Mesenchymal stem cell of adipose (primary cell): ENCODE data around the gene NTSR2.

- CAGE, long polyA plus RNA, result no peak
Observed at GRCh38 chr2:11499015-11499656, 33.2 kb upstream of the E2F6 start.

GRCh38 chr2:11553925-11554307, 20.1 kb downstream of the GREB1 start:
- CAGE, long polyA plus RNA, result no peak

DNA sequence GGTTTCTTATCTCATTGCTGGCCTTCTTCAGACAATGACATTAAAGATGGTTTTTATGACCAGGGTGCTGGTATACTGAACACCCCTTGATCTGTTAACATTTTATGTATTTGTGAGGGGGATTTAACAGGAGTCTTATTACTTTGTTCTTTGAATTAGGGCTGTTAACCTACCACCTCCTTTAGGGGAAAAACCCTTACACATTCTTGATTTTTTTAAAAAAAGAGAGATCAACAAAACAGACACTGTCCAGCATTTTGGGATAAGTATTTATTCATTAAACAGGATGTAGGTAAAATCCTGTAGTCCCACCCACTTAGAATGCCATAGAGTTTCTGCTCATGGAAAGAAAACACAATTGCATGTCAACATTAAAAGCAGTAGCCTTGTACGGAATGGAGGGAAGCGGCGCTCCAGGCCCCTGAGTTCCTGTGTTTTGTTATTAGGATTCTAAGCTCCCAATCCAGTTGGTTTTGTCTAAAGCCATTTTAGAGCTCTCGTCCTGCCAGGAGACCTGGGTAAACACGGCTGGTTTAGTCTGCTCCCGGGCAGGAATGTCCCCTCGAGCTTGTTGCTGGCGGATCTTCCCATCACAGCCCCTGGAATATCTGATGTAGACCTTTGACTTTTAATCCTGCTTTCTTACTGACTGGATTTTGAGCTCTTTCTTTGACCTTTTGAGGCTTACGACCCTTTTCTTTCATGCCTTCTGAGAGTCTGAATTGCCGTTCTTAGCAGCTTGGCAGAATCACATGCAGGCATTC, 25.1 kb downstream of the GREB1 start:
- CAGE, long polyA plus RNA, result no peak

GRCh38 chr2:11669623-11670583, at the start of gene NTSR2:
Gene NTSR2 (minus strand): TSS chr2:11670195.
- CAGE, long polyA plus RNA, result no peak

DNA sequence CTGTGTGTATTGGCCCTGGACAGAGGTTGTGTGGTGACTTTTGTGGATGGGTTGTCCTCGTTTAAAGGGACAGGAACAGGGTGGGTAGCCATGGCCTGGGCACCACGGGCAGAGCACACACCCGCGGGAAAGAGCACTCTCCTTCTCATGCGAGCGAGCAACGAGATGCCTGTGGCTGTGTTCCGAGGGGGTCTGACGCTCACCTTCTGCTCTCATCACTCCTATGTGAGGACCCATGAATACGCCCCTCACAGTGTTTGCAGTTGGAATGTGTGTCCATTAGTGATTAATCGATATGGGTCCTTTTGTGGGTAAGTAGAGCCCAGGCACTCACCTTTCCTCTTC, 16.5 kb upstream of the NTSR2 start:
- CAGE, long polyA plus RNA, result no peak

- CAGE, long polyA plus RNA, result no peak
Observed at GRCh38 chr2:11687827-11688696, 18.1 kb upstream of the NTSR2 start.

DNA sequence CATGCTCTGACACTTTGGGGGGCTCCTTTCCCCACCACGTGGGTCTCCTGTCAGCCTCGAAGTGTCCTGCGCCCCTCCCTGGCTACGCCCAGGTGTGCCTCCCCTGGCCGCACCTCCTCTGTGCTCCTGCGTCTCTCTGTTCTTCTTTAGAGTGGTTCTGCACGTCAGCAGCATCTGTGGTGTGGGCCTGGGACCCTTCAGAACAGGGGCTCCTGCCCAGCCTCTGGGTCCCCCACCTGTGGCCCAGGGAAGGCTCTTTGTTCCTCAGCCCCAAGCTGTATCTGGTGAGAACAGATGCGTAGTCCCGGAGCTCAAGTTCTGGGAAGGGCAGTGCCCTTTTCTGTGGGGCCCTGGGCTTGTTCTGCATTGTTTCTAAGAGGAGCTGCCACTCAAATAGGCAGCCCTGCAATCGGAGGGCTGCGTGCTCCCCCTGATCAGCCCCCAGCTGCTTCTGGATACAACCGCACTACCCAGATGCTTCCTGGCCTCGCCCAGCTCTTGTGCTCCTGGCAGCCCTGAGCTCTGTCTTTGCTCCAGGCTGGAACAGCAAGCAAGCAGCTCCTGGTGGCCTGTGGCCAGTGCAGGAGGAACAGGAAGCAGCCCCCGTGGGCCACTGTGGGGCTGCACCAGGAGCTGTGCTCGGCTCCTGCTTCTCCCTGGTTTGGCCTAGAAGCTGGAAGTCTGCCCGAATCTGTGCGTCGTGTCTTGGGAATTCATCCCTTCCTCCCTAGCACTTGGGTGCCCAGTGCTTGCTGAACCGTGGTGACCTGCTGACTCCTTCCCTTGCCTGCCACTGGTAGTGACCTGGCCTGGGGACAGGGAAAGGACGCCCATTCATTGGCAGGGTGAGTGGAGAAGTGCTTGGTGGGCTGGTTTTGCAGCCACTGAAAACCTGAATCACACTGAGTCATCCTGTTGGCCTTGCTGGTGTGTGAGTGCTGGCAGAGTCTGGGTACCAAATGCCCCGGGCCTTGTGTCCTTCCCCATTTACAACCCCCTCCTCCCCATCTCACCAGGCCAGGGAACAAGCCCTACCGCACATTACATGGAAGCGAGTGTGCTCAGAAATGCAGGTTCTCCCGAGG, 27.2 kb upstream of the NTSR2 start:
- CAGE, long polyA plus RNA, result no peak

DNA sequence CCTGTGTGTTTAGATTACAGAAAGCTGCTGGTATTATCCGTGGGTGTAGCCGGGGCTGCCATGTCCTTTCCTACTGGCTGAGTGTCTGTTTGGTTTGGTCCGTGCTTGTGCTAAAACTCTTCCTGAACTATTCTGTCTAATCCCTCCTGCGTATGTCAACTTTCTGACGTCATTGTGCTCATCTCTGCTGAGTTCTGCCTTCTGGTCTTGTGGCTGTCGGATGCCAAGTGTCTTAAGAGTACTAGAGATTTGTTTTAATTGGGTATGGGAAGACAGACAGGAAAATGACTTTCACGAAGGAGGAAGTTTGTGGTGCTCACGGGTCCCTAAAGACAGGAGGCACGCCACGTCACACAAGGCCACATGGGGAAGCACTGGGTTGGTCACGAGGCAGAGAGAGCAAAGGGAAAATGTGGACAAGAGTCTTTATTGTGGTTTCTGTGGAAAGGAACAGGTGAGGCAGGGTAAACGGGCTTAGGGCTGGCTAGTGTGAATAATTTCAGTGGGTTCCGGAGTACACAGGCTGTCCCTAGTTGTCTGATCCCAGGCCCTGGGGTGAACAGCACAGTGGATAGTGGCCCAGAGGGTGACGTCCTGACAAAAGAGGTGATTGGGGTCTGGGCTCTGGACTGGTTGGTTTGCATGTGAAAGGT, 31.9 kb upstream of the NTSR2 start:
- CAGE, long polyA plus RNA, result no peak

DNA sequence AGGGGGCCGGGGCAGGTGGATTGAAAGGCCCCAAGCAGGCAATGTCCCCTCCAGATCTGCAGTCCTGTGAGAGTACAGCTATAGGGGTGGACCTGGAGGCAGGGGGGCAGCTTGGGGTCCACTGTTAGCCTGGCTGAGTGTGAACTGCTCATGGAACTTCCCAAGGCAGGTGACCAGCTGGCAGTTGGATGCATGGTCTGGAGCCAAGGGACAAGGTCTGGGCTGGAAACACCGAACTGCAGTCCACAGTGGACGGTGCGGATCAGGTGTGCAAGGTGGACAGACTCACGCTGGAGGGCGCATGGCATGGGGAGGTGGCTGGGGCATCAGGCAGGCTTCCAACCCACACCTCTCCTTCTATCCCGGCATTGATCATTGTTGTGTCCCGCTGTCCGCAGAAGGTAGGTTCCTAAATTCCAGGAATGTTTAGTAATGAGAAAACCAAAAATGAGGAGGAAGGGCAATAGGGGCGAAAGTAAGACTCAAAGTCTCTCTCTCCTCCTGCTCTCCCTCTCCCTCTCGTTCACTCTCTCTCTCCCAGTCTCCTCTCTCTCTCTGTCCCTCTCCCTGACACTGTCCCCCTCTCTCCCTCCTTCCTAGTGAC, 30.4 kb upstream of the LPIN1 start:
- CAGE, long polyA plus RNA, result no peak

DNA sequence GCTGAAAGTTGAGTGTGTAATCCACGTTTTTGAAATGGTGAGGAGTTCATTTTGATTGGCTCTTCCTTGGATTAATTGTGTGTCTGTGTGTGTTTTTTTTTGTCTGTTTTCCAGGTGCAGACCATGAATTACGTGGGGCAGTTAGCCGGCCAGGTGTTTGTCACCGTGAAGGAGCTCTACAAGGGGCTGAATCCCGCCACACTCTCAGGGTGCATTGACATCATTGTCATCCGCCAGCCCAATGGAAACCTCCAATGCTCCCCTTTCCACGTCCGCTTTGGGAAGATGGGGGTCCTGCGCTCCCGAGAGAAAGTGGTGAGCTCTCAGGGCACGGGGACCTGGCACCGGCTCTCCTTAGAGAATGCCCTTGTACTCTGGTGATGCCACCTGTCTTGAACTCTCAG, 19.0 kb downstream of the LPIN1 start:
- CAGE, long polyA plus RNA, result no peak

- CAGE, long polyA plus RNA, result no peak
Observed at GRCh38 chr2:11765823-11766572, 19.6 kb downstream of the LPIN1 start.

GRCh38 chr2:12155648-12156188, 409.3 kb downstream of the LPIN1 start:
- CAGE, long polyA plus RNA, result no peak

DNA sequence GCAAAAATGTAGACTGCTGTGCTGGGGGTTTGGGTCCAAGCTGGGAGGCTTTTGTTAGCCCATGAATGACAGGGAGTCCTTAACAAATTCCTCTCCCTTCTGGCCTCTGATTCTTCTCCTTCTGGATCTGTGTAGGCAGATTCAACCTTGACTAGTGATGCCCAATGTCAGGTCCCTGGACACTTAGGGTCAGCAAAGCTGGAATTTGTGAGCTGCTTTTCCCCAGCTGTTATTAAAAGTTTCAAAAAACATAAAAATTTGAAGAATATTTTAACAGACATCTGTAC, 335.1 kb upstream of the TRIB2 start:
- CAGE, long polyA plus RNA, result no peak

GRCh38 chr2:12730949-12731241, 14.2 kb downstream of the TRIB2 start:
- CAGE, long polyA plus RNA, result no peak

DNA sequence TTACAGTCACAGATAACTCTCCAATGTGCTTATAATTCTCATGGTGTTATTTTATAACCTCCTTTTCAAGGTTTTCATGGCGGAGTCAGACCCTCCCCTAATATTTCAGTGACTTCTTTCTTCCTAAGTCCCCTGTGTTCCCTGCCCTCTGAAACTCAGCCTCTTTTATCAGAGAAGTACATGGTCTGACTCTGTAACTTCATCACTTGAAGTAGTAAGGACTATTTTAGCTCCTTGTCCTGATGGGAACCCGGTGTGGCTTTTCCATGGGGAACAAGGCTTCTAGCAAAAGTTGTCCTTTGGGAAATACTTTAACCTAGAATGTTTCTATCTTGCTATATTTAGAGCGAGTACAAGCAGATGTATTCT, 117.5 kb downstream of the TRIB2 start:
- CAGE, long polyA plus RNA, result no peak

GRCh38 chr2:12929318-12929642, 212.5 kb downstream of the TRIB2 start:
- CAGE, long polyA plus RNA, result no peak

DNA sequence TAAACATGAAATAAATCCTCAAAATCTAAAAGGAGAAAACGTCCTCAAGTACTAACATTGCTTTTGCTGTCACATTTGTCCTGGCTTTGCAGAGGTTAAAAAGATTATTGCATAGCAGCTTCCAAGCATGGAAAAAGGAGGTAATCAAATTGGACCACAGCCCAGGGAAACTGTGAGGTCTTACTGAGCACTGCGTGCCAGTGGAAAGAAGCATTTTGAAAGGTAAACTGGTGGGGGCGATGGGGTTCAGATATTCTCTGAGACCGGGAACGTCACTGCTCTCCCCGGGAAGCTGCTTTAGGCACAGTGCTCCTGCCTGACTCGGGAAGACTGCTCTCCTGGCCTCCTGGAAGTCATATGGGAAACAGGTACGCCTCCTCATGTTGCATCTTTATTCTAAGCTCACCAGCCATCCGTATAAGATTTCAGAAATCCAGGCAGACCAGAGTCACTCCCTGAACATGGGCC, 283.9 kb downstream of the TRIB2 start:
- CAGE, long polyA plus RNA, result no peak

GRCh38 chr2:13532331-13533210, 815.8 kb downstream of the TRIB2 start:
- CAGE, long polyA plus RNA, result no peak

- CAGE, long polyA plus RNA, result no peak
Observed at GRCh38 chr2:13876377-13876796, 756.1 kb upstream of the LRATD1 start.

DNA sequence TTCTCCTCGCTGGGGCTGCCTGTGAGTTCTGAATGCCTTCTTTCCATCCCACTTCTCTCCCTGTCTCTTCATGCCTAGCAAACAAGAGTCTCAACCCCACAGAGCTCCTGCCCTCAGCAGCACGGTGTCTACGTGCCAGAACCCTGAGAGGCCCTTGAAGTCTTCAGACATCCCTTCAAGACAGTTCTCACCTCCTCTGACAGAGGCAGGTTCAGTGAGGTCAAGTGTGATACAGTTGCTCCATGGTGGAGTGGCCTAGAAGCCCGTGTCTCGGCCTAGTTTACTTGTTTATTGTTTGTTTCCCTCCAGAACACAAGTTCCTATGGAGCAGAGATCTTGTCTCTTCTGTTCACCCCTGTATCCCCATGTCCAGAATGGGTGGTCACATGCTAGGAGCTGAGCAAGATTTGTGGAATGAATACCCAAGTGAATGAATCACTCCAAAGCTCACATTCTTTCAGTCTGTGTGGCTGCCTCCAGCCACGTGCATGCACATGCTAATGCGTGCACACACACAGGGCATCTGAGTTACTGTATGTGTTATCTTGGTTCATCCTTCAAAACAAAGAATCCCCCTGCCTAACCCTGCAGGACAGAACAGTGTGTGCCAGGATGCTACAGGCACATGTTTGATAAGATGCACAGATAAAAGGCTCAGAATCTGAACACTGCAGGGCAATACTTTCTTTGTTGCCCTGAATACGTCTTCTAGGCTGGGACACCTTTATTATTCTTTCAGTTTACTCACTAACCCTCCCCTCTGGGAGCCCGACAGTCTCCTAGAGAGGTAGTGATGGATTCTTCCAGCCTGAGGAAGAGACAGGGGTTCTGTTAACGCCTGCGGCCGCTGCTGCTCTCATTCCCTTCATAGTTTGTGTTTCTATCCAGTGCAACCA, 391.5 kb downstream of the NBAS start:
- CAGE, long polyA plus RNA, result no peak